ENCODE measurements around the gene RPL35A.

DNA sequence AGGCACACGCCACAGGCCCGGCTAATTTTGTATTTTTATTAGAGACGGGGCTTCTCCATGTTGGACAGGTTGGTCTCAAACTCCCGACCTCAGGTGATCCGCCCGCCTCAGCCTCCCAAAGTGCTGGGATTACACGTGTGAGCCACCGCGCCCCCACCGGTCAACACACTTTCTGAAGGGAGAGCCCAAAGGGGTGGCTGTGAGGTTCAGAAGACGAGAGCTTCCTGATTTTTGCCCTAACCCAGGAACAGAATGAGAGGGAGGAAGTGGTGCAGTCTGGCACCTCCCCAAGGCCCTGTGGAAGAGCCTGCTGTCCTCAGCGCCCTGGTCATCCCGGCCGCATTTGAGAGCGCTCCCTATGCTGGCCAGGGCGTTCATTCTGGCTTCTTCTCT lies 13.1 kb downstream of the BDH1 start:
- PRO-cap: no peak

DNA sequence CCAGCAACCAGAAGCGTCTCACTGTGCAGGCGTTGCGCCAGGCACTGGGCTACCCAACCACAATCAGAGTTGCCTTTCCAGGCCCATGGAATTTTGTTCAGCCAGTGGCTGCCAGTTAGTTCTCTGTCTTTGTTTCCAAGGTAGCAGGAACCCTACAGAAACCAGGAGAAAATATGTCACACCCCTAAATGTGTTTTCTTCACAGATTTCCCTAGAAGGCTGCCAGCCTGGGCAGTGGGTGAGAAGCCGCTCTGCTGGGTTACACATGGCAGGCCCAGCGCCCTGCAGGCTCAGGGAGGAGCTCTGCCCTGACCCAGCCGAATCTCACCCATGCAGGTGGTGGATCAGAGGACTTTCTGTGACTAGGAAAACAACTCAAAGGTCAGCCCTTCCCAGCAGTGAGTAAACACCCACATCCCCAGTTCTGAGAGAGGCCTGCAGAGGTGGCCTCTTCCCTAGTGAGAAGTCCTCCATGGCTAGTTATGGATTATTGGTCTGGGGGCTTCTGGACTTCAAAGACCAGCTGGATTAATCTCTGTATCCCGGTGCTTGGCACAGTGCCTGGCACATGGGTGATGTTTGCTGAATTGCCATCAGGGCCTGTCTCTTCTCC lies 34.6 kb upstream of the BDH1 start:
- PRO-cap: no peak

DNA sequence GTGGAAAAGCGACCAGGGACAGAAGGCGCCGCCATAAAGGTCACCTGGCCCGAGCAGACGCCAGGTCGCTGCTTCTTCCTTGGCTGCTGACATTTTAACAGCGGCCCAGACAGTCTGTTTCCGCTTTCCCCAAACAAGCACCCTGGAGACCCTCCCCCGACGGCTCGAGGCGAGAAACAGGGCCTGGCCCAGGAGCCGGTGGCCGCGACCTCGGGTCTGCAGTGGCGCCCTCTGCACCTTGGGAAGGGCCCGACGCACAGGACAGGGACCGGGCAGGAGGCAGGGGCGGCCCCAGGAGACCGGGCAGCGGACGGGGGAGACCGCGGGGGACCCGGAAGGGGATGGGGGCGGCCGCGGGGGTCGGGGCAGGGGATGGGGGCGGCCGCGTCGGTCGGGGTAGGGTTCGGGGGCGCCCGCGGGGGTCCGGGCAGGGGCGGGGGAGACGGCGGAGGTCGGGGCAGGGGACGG lies 82.6 kb downstream of the RUBCN start:
- PRO-cap: unidirectional peak, plus-strand start at position 180 of the sequence

DNA sequence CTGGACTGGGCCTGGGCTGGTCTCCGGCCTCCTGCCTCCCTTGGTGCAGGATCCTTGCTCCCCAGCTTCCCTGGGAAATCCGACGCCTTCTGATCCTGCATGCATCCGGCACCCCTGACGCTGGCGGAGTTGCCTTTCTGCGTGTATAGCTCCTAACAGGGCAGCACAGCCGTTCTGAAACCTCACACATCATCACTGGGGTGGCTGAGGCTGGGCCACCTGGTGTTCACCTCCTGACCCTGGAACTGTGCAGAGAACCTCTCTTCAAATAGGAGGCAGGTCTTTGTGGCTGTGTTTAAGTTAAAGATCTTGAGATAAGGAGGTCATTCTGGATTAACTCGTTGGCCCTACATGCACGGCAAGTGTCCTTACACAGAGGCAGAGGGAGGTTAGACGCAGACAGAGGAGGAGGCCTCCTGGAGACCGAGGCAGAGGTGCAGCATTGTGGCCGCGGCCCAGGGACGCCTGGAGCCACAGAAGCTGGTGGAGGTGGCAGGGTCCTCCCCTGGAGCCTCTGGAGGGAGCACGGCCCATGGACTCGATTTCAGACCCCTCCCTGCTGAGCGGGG lies 77.5 kb downstream of the RUBCN start:
- PRO-cap: bidirectional peak, plus-strand start at position 326 of the sequence, minus-strand start at position 197 of the sequence; bidirectional peak, plus-strand start at position 381 of the sequence, minus-strand start at position 449 of the sequence

DNA sequence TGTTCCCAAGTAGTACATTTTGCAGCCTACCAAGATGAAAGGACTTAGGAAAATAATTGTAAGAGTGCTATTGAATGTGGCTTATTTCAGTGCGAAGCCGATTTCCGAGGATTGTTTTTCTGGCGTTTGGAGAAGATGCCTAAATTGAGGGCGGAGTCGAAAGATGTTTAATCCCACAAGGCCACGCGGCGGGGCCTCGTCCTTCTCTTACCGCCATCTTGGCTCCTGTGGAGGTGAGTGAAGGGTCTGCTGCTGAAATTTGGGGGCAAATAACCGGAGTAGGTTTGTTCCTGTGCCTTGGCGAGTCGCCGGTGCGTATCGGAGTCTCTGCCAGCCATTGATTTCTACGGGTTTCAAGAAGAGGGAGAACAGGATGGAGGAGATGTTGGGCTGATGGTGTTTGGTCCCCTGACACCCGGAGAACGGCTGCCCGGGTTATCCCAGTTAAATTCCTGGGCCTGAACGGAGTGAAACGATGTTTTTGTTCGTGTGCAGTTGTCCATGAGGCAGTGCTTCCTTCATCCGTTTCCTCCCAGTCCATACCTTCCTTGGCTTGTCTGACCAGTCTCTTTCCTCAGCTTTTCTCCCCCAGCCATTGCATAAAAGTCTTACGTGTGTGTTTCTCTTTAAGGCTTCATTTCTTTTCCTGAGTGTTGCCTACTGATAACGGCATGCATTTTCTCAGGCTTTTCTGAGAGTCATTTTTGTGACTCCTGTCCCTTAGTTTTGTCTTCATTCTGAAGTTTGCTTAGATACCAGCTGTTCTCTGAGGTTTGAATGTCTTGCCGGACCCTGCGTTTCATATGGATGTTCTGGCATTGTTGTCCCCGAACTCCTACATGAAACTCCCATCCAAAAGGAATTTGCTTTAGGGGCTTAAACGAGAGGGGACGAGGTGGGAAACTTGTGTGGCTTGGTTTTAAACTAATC lies at the start of gene RPL35A:
TSS of gene RPL35A (plus strand) at position 202 of the 930 bp plus-strand sequence.
- PRO-cap: bidirectional peak, plus-strand start at position 205 of the sequence, minus-strand start outside the sequence

GRCh38 chr3:197961482-197961954 lies 1.5 kb downstream of the LMLN start:
- PRO-cap: no peak

DNA sequence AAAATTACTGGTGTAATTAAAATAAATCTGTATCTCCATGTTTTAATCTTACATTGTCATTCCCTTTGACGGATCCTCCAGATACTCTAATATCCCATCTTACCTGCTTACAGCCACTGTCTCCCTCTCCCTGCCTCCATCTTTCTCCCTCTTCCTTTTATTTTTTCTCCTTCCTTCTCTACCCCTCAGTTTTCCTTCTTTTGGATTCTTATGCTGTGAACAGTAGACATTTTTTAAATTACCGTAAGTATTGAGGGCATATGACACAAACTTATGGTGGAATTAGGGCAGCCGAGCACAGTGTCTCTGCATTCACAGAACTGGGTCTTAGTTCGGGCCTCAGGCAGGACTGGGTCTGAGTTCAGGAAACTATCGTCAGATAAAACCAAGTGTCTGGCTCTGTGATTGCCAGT lies 146.1 kb downstream of the LMLN start:
- PRO-cap: no peak

DNA sequence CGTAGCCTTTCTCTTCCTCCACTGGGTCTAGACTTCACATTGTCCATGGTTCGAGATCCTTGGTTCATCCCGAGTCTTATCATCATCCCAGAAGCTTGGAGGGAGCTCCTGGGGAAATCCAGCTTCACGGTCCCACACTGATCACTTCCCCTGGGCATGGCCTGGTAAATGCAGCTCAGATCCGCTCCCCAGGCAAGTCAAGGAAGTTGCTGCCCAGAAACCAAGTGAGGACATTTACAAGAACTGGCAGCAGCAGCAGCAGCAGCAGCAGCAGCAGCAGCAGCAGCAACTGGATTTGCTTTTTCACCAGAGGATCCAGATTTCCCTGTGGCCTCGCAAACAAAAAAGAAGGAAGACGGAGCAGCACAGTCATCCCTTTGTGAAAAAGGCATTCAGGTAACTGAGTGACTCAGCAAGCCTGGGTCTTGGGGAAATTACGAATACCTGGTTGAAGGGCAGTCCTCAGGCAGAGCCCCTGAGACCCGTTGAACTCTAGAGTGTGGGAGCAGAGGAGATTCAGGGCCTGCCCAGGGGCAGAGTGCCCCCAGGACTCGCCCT lies 193.1 kb downstream of the LMLN start:
- PRO-cap: no peak

Data from NALM6 (cell line).